Measurements from ENCODE around the gene GDF7.

- PRO-cap = no peak
Observed at GRCh38 chr2:20355991-20356437, 5.4 kb upstream of the PUM2 start.

GRCh38 chr2:20424647-20425481, 22.0 kb upstream of the RHOB start:
- PRO-cap = bidirectional peak, plus-strand start at chr2:20425107, minus-strand start at chr2:20424945

DNA sequence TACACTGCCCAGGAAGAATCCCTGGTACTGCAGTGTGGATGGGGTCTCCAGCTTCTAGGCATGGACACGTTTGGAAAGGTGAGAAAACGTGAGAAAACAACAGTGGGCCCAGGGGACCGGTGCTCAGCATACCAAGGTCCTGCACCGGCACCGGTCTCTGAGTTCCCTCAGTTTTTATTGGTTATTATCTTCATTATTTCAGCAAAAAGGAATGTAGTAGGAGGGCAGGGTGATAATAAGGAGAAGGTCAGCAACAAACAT, 54.2 kb downstream of the RHOB start:
- PRO-cap = no peak

GRCh38 chr2:20506964-20507751, 60.3 kb downstream of the RHOB start:
- PRO-cap = no peak

GRCh38 chr2:20540608-20541290, 93.9 kb downstream of the RHOB start:
- PRO-cap = no peak

DNA sequence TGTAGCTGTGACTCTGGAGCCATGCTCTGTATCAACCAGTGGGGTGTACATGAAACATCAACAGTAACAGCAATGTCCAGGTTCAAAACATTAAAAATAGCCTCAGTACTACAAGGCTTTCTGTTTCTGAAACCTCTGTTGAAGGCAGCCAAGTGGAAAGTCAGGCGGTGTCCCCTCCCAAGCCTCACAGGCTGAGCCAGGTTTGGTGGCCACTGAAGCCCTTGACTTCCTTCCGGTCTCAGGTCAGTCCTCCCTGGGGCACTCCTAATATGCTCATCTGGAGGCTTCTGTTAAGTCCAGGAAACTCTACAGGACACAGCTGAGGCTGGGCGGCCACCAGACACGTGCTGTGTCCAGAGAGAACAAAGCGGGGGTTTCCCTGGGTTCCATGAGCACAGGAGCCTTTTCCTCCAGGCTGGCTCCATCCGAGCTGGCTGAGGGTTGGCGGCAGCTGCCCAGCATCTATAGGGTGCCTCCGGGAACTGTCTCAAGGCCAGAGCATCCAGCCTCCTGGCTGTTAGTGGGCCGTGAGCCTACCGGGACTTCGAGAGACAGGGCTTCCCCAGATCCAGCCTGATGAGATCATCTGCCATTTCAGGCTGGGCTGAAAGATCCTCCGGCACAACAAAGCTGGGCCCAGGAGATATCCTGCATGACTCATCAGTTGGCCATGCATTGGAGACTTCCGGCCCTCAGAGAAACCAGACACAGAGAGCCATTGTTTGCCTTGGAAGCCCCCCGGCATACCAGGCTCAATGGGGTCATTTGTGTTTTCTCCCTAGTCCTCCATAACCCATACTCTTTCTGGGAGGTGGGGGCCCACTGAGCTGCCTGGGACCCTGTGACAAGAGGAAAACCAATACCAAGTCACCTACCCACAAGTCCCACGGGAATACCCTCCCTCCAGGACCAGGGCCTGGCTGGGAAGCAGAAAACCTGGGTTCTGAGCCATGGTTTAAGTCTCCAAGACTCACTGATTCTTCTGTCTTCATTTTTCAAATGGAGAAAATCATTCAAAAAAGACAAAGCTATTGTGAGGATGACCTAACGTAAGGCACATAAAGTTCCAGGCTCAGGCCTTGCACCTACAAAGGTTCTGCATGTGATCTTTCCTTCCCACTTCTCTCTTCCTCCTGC, 71.7 kb downstream of the HS1BP3 start:
- PRO-cap = no peak

GRCh38 chr2:20667085-20667874, at the start of gene GDF7:
GDF7 (plus strand) TSS chr2:20667144.
- PRO-cap = no peak

DNA sequence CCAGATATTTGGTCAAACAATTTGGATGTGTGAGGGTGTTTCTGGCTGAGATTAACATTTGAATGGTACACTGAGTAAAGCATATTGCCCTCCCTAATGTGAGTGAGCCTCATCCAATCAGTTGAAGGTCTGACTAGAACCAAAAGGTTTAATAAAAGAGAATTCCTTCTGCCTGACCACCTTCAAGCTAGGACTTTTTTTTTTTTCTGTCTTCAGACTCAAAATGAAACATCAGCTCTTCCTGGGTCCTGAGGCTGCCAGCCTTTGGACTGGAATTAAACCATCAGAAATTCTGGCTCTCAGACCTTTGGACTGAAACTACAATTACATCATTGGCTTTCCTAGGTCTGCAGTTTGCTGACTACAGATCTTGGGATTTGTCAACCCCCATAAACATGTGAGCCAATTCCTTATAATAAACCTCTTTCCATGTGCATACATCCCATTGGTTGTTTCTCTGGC, 65.3 kb downstream of the LDAH start:
- PRO-cap = no peak

GRCh38 chr2:21004982-21005708, 38.7 kb downstream of the APOB start:
- PRO-cap = no peak

DNA sequence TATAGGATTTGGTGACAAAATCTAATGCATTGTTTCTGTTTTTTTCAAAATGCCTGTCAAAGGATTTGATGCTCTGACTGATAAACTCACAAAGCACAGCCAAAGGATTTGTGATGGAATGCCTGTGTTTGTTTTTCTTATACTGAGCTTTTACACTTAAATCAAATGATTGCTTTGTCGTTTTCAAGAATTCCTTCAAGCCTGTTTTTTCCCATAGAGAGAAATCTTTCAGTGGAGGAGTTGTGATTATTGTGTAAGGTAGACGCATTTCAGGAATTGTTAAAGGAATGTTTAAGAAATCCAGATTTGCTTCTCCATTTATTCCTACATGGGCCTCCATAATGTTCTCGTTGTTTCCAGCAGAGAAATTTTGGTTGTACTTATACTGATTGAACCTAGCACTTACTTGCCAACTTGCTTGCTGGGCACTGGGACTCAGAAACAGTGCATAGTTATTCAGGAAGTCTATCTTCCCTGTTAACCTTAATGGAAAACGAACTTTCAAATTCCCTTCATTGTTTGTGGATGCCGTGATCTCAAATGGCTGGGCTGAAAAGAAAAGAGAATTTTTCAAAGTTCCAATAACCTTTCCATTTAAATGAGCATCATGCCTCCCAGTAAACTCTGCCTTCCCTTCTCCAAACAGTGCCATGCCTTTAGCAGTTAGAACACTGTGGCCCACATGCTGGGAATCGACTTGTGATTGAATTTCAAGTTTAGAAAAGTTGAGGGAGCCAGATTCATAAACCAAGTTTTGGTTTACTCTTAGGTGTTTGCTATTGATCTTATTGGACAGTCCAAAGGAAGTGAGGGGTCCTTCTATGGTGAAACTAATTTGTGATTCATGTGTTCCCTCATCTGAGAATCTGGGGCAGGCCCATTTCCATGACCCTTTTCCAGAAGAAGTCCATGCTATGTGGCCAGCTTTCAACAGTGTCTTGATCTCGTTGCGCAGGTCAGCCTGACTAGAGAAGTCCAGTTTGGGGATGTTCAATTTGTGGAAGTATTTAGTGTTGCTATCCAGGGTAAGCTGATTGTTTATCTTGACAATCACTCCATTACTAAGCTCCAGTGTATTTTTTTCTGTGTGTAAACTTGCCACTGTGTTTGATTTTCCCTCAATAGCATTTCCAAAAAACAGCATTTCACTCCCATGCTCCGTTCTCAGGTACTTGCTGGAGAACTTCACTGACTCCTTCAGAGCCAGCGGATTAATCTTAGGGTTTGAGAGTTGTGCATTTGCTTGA, 36.3 kb downstream of the APOB start:
- PRO-cap = no peak

GRCh38 chr2:21268481-21269411, 145.0 kb downstream of the TDRD15 start:
- PRO-cap = no peak

DNA sequence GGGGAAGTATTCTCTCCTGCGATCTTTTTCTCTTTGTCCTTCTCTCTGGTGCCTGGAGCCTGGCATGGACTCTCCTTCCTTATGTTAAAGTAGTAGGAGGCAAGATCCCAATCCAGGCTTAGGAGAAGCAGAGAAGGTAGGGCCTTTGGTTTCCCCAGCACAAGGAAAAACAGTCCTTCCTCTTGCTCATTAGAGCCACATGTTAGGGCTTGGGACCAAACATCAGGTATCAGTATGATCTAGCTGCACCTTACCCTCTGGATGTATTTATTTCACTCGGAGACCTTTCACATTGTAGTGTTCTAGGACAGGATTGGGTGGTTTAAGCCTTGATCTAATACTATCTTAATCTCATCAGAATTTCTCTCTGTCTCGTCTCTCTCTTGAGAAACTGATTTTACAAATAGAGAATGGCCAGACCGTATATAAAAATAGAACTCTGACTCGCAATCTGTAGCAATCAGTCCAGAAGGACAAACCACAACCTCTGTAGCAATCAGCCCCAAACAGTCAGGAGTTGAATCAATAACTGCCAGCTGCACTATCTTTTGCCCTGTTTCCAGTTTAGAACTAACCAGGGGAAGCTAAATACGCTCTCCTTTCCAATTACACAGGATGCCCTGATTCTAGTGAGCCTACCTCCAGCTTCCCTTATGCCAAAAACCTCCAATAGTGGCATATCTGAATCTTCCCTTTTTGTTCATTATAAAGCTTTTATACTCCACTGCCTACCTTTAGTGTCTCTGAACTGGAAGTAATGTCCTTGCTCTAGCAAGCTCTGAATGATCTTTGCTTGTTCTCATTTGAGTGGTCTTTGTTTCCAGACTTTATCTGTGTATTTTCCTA, 207.2 kb downstream of the TDRD15 start:
- PRO-cap = no peak

- PRO-cap = no peak
Observed at GRCh38 chr2:21423292-21423660, 299.5 kb downstream of the TDRD15 start.

- PRO-cap = no peak
Observed at GRCh38 chr2:23122632-23123173, 262.3 kb upstream of the KLHL29 start.

DNA sequence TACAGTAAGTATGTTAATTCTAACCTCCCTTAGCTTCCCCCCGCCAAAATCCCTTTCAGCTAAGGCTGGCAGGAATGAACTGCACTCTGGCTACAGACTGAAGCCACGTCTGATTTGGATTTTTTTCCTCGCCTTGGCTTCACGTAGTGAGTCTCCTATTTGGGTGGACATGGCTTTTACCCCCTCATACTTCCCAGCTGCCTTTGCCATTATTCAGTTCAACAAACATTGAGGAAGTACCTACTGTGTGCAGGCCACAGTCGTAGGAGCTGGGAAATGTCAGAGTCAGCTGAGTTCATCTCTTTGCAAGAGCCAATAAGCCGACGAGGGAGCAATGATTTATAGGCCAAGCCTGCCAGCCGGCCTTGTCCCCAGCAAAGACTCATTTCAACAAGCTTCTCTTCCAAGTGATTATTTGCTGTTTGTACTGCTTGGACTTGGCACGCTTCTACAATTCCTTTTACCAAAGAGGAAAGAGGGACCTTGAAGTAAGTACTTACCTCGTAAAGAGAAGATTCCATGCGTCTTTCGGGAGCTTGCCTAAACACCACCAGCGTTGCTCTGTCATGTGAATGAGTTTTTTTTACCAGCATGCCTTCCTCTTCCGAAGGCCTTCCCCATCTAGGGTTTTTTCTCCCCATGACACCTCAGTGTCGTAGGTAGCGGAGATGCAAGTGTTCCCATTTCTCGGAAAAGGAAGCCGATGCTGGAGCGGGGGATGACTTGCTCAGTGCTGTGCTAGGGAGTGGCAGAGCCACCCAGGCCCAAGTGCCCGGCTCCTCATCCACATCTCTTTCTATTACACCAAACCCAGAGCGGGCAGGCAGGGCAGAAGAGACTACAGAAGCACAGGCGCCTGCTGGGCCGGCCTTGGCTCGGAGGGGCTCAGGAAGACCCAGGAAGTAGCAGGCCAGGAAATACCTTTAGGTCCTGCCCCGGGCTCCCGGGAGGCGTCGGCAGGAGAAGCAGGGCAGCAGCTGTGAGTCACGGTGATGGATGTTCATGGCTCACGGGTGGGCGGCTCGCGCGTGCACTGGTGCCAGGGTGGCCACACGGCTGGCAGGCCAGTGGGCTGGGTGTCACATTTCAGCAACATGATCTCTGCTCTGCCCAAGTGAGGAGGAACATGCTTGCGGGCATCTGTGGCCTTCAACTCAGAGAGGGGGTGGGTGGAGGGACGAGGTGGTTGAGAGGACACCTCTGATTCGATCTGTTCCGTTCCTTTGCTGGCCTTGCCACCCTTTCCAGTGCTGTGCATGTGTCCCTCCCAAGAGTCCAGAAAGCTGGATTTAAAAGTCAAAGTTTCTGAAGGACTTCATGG, 138.9 kb downstream of the KLHL29 start:
- PRO-cap = no peak

GRCh38 chr2:23620640-23621627, 236.0 kb downstream of the KLHL29 start:
- PRO-cap = no peak

DNA sequence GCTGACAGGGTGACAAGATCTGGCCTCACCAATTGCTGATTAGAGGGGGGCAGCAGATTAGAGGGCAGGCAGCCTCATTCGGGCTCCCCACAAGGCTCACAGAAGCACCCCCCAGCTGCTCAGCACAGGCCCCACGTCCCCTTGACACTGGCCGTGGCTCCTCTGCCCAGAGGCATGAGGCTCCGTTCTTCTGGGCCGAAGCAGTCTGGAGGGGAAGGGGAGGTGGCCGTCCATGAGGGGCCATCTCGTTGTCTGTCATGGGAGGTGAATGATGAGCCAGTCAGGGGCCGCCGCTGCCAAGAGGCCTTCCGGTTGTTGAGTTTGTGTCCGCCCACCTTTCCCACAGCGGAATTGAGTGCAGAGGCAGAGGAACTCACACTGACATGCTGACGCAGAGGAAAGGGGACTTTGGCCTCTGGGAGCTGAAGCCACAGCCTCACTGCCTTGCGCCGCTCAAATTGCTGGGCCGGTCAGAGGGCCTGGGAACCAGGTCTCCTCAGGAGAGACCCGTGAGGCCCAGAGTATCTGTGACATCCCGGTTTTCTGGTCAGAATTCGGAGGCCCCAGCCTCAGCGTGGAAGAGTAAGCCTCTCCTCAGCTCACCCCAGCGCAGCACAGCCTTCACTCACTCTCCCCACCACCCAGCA, 268.4 kb downstream of the ATAD2B start:
- PRO-cap = no peak

- PRO-cap = no peak
Observed at GRCh38 chr2:23839884-23840212, 87.1 kb downstream of the ATAD2B start.

DNA sequence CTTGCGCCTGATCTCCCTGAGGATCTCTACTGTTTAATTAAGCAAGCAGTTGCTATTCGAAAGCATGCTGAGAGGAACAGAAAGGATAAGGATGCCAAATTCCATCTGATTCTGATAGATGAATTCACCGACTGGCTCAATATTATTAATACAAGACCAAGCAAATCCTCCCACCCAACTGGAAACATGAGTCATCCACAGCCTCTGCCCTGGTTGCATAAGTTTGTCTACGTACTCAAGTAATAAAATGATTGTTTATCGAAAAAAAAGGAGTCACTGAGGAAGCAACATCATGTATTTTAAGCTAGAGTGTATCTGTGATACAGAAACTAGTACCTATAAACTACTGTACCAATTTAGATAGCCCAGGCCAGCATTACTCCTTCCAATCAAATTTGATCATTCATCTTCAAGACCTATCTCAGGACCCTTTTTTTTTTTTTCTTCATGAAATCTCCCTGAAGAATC, 26.0 kb downstream of the ATAD2B start:
- PRO-cap = no peak

- PRO-cap = no peak
Observed at GRCh38 chr2:24075852-24076177, 311 bp downstream of the SF3B6 start.

Measured in mucosa of descending colon (tissue), 1 donor.